ENCODE results near the genes GPRIN1, EIF4E1B and ZNF346.

- PRO-cap, result no peak
Observed at GRCh38 chr5:176341755-176342192, 19.8 kb downstream of the KIAA1191 start.

DNA sequence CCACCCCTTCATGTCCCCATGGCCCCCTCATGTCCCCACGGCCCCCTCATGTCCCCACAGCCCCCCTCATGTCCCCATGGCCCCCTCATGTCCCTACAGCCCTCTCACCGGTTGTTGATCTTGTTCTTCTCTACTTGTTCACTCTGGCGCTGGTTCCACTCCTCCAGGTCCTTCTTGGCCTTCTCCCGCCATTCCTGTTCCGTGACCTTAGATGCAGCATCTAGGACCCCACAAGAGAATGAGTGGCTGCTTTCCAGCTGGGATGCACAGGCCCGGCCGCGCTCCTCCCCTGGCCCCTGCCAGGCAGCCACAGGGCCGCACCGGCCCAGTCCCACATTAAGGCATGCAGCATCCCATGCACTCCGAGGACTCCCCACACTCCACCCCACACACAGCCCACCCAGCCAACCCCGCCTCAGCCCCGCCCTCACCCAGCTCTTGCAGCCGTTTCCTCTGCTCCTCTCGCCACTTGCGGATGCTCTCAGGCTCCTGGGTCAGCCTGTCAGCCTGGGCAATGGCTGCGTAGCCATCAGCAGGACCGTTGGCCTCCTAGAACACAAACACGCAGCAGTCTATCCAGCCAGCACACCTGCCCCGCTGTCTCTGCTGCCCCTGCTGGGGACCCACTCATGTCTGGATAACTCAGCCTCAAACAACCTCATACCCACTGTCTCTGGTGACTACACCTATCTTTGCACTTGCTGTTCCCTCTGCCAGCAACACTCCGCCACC, 9.1 kb downstream of the HIGD2A start:
- PRO-cap, result no peak

DNA sequence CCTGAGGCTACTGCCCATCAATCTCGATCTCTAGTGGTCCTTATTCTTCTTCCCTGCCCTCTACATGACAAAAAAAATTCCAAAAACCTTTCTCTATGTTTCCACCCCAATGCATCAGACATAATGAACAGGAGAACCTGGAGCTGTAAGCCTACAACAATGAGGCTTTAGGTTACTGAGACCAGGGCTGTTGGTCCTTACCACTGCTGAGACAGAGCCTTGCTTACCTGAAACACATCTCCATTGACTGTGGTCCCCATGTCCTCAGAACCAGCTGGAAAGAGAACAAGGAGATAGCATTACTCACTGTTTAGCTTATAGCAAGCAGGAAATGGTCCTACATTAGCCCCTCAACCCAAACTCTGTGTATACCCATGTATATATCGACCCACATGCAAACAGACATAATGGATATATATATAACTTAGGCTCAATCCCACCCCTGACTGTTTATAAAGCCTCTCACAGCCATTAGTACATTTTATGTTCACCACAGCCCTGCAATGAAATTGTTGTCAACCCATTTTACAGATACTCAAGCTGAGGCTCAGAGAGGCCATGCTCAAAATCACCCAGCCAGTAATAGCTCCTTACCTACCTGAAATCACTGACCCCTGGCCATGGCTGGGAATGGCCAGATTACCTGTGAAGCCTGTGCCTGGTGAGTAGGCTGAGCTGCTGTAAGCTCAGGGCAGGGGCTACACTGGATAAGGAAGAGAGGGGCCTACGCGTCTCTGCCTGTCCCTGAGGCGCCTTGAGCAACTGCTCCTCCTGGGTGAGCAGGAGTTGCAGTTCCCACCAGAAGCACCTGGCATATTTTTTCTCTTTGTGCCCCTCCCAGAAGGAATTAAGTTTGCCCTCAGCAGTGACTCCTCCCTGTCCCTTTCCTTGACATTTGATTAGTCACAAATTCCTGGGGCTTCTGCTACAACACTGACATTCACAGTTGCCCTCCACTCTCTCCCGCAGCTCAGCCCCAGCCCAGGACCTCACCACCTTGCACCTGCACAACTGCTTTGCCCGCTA, 6.0 kb downstream of the CLTB start:
- PRO-cap, result no peak

DNA sequence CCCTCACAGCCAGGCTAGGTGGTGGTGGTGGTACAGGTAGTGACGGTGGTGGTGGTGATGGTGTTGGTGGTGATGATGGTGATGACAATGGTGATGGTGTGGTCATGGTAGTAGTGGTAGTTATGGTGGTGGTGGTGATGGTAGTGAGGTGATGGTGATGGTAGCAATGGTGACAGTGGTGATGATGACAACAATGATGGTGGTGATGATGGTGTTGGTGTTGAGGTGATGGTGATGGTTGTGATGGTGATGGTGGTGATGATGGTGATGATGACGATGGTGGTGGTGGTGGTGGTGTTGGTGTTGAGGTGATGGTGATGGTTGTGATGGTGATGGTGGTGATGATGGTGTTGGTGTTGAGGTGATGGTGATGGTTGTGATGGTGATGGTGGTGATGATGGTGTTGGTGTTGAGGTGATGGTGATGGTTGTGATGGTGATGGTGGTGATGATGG, 18.4 kb downstream of the GPRIN1 start:
- PRO-cap, result no peak

GRCh38 chr5:176596266-176597591, 13.2 kb downstream of the GPRIN1 start:
- PRO-cap, result no peak

DNA sequence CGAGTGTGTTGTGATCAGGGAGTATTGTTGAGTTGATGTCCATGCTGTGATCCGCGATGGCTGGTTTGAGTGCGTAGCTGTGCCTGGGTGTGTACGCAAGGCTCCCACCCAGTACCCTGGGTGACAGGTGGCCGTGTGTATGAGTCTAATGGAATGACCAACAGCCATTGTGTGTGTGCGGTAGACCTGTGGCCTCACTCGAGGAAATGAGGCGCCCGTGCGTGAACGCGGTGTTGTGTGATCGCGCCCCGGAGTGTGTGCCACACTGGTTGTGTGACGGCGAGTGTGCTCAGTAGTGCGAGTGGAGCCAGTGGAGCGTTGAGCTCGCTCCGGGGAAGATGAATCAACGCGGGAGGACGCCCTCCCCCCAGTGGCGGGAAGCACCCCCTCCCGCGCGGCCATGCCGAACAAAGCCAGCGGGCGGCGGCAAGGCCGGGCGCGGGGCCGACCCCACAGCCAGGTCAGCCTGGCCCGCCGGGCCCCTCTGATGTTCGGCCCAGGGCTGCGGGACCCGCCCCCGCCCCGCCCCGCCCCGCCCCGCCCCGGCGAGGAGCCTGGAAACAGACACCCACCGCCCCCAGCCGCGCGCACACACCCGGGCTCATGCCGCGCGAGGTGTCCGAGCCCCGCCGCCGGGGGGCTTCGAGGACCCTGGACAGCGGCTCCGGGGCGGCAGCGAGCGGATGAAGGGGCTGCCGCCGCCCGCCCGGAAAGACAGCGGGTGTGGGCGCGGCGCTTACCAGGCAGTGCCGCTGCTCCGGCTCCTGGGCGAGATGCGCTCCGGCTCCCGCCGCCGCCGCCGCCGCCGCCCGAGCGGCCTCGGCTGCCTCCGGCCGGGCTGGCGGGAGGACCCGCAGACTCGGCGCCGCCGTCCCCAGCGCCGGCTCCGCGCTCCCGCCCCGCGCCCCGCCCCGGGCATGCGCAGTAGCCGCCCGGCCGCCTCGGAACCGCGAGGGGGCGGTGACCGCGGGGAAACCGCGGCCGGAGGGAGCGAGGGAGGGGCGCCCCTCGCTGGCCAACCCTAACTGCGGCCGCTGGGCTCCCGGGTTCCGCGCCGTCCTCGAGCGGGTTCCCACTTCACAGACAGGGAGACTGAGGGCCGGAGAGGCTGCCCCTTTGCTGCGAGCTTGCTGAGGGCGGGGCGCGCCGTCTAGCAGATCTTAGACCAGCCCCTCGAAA, at the start of gene GPRIN1:
TSS of gene GPRIN1 (minus strand) at position 898 of the 1,179 bp plus-strand sequence.
- PRO-cap, result unidirectional peak, plus-strand start at position 292 of the sequence; unidirectional peak, plus-strand start at position 406 of the sequence; bidirectional peak, plus-strand start at position 973 of the sequence, minus-strand start at position 821 of the sequence

- PRO-cap, result no peak
Observed at GRCh38 chr5:176621609-176622013, 8.7 kb downstream of the SNCB start.

GRCh38 chr5:176628977-176629240, 1.4 kb downstream of the SNCB start:
- PRO-cap, result no peak

DNA sequence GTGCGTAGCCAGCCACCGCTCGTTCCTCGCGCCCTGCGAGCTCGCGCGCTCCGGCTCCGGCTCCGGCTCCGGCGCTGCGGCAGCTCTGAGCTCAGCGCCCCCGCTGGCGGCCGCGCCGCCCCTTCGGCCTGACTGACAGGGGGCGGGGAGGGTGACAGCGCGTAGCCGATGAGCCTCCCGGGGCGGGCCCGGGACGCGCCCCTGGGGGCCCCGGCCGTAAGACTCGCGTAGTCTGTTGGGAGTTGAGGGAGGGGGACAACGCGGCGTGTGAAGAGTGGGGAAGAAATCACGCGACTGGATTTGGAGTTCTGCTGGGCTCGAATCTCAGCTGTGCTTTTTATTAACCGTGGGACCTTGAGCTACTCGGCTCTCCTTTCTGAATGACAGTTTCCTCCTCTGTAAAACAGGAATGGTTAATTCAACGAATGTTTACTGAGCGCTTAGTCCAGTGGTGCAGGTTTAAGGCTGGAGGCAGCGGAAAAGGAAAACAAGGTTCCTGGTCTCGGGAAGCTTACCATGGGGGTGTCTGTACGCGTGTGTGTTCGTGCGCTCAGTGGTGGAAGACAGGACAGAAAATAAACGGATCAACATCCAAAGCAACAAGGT, at the start of gene EIF4E1B:
TSS of gene EIF4E1B (plus strand) at position 228 of the 606 bp plus-strand sequence.
- PRO-cap, result no peak

GRCh38 chr5:176817848-176818820, 7.8 kb downstream of the UNC5A start:
- PRO-cap, result no peak

DNA sequence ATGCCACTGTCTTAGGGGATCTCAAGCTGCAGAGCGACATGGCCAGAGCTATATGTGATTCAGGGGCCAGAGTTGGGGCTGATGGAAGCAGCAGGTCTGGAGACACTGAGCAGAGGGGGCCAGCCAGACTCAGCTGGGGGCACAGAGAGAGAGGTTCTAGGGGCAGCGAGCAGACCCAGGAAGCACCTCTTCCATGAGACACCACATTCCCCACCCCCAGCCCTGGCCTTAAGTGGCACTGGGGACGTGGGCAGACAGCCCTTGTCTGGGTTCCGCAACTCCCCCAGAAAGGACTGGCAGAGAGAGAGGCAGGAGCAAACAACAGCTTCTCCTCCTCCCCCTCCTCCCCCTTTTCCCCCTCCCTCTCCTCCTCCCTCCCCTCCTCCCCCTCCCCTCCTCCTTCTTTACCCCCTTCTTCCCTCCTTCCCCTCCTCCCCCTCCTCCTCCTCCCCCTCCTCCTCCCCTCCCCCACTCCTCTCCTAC, 35.7 kb downstream of the HK3 start:
- PRO-cap, result no peak

- PRO-cap, result no peak
Observed at GRCh38 chr5:176901642-176902577, 2.8 kb upstream of the HK3 start.

DNA sequence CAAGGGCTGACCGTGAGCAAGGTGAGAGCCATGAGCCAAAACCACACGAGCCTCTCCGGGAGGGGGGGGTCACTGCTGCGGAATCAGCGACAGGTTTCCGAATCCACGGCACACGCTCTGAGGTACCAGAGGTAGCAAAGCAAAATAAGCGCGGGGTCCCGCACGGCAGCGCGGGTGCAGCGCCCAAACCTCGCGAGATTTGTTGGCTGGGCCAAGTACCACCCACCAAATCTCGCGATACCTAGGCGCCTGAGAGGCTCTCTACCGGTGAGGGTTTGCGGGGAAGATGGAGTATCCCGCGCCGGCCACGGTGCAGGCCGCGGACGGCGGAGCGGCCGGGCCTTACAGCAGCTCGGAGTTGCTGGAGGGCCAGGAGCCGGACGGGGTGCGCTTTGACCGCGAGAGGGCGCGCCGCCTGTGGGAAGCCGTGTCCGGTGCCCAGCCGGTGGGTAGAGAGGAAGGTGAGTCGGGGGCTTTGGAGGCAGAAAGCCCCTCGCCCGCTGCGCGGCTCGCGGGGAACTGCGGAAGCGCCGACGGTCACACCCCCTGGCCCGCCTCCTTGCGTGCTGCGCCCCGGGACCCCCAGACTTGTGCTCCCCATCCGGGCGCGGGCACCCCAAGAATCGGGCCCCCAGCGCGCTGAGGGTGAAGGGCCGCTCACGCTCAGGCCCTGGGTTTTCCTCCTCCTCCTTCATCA, at the start of gene ZNF346:
TSS of gene ZNF346 (plus strand) at position 244 of the 697 bp plus-strand sequence.
- PRO-cap, result bidirectional peak, plus-strand start at position 244 of the sequence, minus-strand start at position 136 of the sequence

DNA sequence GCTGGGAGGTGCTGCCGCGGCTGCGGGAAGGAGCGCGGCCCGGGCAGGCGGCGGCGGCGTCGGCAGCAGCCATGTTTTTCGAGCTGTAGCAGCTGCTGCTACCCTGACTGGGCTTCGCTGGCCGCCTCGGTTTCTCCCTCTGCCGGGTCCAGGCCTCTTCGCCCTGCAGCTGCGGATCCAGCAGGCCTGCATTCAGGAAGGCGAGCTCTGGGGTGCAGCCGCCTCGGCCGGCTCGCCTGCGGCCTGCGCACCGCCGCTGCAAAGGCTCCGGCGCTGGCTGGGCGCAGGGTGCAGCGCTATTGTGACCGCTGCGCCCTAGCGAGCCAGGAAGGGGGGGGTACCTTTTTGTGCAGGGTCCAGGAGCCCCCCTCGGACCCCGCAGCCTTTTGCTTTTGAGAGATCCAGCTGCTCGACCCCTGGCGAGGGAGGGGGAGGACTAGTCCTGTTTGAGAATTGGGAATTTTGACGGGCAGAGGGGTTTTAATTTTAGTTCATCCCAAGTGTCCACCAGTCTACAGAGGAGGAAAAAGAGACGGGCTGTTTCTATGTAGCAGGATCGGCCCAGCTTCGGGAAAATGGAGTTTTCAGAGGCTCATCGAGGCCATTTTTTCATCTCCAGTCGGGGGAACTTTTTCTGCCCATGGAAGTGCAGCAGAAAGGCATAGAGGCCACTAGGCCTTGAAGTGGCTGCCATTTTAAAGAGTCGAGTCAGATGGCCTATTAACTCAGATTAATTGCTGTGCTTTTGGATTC, 934 bp downstream of the NSD1 start:
- PRO-cap, result no peak

DNA sequence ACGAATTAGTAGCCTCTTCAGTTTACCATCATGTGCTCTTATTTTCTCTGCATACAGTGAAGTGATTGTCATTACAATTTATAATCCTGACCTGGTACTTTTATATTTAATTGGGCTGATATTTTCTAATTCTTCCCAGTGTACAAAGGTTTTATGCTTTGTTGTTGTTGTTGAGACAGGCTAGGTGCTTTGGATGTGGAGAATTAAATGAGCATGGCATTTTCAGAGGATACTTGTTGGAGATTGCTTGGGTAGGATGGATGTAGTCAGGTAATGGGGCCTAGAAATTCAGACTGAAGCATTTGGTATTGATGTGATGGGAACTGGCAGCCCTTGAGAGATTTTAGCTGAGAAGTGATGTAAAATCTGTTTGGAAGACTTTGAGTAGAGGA, 6.5 kb downstream of the NSD1 start:
- PRO-cap, result no peak

DNA sequence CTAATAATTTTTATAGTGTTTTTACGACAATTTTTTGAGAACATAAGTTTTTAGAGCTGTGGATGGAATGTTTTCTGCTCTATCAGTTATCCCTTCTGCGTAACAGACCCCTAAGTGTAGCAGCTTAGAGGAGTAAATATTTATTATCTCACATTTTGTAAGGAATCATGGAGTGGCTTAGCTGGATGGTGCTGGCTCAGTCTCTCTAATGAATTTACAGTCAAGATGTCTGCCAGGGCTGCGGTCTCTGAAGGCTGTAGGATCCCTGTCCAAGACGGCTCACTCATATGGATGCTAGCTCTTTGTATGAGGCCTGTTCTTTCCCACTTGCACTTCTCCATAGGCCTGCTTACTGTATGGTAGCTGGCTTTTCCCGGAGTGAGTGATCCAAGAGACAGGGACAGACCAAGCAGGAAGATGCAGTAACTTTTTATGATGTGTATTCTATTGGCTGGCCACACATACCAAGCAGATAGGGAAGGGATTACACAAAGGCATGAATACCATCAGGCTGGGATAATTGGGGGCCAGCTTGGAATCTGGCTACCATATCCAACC, 20.3 kb downstream of the NSD1 start:
- PRO-cap, result no peak

DNA sequence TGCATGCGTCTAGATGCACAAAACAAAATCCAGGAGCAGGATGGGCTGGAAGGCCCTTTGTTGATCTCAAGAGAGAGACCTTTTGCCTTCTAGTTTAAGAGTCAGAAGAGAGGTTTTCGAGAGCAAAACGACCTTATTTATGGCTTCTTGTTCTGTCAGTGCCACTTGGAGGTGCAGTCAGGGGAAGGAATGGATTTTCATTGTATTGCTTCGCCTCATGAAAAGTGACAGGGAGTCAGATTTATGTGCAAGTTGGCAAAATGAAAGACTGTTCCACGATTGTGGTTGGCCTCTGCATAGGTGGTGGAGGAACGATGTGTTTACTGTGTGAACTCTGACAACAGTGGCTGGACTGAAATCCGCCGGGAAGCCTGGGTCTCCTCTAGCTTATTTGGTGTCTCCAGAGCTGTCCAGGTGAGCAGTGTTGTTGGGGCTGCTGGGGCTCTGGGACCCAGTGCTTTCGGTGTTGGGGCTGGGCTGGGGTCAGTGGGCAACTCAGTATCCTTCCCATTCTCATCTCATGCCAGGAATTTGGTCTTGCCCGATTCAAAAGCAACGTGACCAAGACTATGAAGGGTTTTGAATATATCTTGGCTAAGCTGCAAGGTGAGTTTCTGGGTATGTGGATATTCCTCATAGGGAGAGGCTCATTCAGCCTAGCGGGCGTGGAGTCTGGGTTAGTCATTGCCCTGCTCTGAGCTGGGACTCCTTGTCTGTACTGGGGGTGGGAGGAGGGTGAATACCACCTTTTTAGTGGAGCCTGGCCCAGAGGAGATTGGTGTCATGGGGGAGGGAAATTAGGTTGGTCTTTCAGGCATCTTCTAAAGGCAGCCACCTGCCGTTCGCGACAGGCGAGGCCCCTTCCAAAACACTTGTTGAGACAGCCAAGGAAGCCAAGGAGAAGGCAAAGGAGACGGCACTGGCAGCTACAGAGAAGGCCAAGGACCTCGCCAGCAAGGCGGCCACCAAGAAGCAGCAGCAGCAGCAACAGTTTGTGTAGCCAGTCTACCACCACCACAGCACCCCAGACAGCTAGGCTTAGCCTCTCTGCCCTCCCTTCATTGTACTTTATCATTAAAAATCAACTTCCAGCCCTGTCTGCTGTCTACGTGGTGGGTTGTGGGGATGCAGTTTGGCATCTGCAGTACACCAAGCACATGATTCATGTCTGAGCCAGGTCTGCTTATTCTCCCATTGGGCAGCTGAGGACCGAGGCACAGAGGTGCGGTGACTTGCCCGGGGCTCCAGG, 2.4 kb downstream of the PRELID1 start:
- PRO-cap, result no peak

GRCh38 chr5:177399776-177400418, 564 bp downstream of the PFN3 start:
- PRO-cap, result no peak

- PRO-cap, result no peak
Observed at GRCh38 chr5:177408780-177409029, 659 bp downstream of the F12 start.

DNA sequence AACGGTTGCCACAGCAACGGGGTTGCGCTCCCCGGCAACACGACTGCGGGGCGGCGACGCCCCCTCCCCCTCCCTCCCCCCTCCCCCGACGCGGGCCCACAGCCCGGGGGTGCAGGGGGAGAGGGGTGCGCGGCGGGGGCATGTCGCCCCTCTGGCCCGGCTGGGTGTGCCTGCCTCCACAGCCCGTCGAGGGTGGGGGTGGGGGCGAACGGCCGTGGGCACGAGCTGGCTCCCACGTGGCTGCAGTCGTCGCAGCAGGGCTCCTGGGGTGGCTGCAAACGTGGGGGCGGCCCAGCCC, 525 bp downstream of the PRR7 start:
- PRO-cap, result no peak